Colic lymph node (tissue), 1 donor: ENCODE data around the genes TBX22 and TNMD.

DNA sequence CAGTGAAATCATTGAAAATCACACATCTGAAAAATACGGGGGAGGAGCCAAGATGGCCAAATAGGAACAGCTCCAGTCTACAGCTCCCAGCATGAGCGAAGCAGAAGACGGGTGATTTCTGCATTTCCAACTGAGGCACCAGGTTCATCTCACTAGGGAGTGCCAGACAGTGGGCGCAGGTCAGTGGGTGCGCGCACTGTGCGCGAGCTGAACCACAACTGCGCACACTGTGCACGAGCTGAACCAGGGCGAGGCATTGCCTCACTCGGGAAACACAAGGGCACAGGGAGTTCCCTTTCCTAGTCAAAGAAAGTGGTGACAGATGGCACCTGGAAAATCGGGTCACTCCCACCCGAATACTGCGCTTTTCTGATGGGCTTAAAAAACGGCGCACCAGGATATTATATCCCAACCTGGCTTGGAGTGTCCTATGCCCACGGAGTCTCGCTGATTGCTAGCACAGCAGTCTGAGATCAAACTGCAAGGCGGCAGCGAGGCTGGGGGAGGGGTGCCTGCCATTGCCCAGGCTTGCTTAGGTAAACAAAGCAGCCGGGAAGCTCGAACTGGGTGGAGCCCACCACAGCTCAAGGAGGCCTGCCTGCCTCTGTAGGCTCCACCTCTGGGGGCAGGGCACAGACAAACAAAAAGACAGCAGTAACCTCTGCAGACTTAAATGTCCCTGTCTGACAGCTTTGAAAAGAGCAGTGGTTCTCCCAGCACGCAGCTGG, 51.9 kb upstream of the CHIC1 start:
- PRO-cap, result no peak

- PRO-cap, result no peak
Observed at GRCh38 chrX:73647569-73648216, 84.7 kb downstream of the CHIC1 start.

DNA sequence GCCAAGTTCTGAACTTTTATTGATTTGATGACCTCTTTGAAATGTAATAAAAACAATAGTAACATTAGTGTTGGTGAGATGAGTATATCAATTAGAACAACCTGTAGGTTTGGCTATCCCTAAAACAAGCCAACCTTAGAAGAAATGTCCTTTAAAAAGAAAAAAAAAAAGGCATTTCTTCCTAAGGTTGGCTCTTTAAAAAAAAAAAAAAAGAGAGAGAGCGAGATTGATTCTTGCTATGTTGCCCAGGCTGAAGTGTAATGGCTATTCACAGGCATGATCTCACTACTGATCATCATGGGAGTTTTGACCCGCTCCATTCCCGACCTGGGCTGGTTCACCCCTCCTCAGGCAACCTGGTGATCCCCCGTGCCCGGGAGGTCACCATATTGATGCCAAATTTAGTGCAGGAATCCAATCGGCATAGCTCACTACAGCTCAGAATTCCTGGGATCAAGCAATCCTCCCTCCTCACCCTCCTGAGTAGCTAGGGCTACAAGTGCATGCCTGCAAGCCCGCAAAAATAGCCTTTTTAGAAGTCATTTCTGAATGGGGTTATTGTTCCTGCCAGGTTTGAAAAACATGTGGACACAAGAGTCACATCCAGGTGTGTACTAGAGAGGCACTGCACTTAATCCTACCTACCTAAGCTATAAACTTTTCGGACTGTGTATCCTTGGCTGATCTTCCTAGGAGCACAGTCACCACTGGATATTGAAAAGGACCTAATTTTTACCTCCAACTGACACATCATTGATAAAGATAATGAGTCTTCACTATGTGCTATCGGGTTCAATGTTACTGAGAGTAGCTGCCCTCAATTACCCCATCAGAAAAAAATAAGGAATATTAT, 61.4 kb upstream of the ZCCHC13 start:
- PRO-cap, result no peak

DNA sequence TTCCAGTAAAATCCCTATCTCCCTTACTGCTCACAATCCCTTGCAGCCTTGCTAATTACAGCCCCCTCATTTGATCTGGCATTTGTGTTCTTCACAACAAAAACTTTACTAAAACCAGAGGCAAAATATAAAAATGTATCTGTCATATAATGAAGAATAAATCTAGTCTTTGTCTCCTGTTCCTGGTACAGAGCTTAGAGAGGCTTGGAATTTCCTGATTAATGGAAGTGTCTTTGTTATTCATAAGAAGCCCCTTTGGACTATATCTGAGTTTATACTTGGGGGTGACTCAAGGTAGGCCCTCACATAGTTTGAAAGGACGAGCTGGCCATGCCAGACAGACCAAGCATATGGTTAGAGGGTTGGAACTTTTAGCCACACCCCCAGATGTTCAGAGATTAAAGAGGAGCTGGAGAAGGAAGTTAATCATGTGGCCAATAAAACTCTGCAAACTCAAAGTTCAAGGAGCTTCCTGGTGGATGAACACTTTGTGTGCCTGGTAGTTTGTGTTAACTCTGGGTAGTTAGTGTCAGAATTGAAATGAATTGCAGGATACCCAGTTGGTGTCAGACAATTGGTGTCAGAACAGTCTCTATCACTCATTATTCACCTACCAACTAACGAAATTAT, 52.6 kb upstream of the ZCCHC13 start:
- PRO-cap, result no peak

DNA sequence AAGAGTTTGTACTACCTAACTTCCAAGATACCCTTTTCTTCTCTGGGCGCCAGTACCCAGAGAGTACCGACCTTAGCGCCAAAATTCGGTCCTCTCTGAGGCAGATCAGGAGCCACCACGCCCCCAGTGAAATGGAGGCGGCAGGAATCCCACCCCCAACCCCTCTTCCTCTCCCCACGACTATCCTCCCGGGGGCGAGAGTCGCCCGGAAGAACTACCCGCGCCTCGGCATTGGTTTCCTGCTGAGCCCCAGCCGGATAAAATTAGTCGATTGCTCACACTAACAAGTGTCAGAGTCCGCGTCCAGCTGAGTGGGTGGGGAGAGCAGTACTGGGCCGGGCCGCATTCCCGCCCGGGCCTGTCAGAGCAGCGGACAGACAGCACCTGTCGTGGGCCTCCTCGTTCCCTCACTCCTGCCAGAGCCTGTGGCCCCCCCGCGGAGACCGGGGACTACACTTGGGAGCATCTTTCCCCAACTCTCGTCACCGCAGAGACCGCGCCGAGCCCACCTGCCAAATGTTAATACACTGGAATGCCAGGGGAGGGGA, 78.7 kb downstream of the RLIM start:
- PRO-cap, result bidirectional peak, plus-strand start at position 197 of the sequence, minus-strand start at position 128 of the sequence; bidirectional peak, plus-strand start at position 345 of the sequence, minus-strand start at position 216 of the sequence

- PRO-cap, result no peak
Observed at GRCh38 chrX:75087053-75087365, 69.1 kb downstream of the ABCB7 start.

DNA sequence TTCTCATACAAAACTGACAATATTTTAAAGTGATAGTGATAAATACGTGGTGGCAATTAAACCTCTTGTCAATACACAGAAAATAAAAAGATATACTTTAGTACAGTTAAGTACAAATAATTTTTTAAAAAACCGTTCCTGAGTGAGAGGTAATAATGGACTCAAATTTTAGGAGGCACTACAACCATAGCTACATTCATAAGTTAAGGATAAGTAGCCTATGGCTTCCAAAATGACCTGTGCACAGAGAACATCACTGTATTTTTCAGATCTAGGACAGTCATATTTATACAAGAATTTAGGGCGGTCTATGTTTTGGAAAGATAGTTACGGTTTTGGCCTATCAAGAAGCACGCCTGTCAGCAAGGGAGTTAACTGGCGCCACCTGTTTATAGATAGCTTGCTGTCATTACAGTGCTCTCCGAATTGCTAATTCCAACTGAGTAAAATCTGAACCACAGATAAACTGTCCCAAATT, 775 bp downstream of the ABCB7 start:
- PRO-cap, result no peak

DNA sequence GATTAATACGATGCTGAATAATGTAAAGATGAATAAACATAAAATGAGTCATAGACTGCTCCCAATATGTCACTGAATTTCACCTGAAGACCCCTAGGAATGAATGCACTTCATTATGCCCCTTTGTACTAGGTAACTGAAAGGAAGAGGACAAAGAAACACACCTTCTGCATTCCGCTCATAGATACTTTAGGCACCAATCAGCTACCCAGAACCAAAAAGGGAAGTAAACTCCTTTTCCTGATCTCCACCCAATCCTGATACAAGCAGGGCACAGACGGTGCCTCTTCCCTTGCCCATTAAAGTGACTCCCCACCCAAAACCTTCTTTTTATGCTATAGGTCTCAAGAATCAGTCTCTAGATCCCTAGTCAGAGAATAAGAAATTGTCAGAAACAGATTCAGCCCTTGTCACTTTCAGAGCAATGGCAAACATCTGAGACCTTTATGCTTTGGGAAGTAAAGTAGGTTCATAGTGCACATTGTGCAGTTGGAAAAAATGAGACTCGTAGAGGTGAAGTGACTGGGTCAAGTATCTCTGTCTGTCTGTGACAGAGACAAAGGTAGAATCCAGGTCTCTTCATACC, 2.3 kb downstream of the GPR174 start:
- PRO-cap, result bidirectional peak, plus-strand start at position 328 of the sequence, minus-strand start at position 152 of the sequence

GRCh38 chrX:79170600-79171130, 26.2 kb downstream of the GPR174 start:
- PRO-cap, result no peak

- PRO-cap, result no peak
Observed at GRCh38 chrX:80014187-80014968, at the start of gene TBX22. Gene TBX22 (plus strand): TSS chrX:80014753.

DNA sequence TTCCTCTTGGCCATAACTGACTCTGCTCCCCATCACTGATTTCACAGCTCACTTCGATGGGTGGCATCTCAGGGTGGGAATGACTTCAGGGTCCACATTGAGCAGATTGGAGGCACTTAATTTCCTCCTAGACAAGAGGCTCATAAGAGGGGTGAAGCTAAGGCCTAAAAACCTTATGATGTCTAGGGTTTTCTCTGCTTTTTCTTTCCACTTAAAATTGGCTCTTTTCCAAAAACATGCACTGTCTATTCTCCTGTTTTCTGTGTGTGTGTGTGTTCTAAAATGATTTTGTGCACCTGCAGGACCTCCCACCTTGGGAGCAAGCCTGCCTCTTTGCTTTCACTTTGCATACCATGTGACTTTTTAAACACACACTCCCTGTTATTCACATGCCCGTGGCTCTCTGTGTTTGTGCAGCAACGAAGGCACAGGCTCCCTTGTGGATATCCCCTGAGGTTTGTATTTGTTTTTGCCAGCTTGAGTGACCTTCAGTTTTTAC, 885.6 kb downstream of the SH3BGRL start:
- PRO-cap, result no peak

GRCh38 chrX:85006782-85007194, 3.1 kb downstream of the APOOL start:
- PRO-cap, result no peak

- PRO-cap, result no peak
Observed at GRCh38 chrX:92105114-92105718, 326.0 kb downstream of the PCDH11X start.

DNA sequence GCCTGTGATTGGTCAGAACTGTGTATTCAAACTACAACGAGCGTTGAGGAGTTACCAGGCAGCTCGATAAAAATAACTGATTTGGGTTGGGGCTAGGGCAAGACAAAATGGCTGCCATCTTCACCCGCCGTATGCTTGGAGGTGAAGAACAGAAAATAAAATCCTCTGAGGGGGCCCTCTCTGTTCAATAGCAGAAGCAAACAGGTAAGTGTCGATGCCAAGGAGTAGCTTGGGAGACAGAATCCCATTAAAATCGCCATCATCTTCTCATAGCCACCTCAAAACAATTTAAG, 22.1 kb downstream of the FAM133A start:
- PRO-cap, result no peak

DNA sequence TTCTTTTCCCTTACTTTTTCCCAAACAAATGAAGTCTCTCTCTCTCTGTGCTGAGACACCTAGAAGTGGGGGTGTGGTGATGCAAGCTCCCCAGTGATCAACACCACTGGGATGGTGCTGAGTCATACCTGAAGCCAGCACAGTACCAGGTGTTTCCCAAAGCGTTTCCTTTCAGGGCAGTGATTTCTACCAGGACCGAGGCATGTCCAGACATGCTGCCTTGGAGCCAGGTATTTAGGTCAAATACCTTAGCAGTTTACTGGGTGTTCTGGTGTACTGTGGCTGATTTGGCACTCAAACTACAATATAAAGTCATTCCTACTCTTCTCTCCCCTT, 726.5 kb downstream of the FAM133A start:
- PRO-cap, result no peak

- PRO-cap, result no peak
Observed at GRCh38 chrX:97157988-97158573, 274.4 kb downstream of the RPA4 start.

- PRO-cap, result no peak
Observed at GRCh38 chrX:97169893-97170457, 286.3 kb downstream of the RPA4 start.

DNA sequence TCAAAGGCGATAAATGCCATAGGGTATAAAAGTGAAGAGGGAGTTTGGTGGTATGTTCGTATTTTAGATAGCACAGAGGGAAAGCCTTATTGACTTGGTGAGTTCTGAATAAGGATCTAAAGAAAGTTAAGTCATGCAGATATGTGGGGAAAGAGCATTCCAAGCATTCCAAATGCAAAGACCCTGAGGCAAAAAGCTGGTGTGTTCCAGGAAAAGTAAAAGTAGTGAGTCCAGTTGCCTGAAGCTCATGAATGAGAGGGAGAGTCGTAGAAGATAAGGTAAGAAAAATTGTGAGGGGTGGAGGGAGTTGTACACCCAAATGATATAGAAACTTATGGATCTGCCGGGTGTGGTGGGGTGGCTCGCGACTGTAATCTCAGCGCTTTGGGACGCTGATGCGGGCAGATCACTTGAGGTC, 426.7 kb downstream of the RPA4 start:
- PRO-cap, result no peak

- PRO-cap, result no peak
Observed at GRCh38 chrX:100584618-100585210, at the start of gene TNMD. Gene TNMD (plus strand): TSS chrX:100584936.

GRCh38 chrX:100593749-100594190, 9.0 kb downstream of the TNMD start:
- PRO-cap, result no peak